Umbilical cord (tissue), 2 donors: ENCODE results near the genes FADS3 and BEST1.

- RAMPAGE, long total RNA: no peak
These were observed 4.2 kb downstream of the MYRF start for GRCh38 chr11:61756403-61757204.

DNA sequence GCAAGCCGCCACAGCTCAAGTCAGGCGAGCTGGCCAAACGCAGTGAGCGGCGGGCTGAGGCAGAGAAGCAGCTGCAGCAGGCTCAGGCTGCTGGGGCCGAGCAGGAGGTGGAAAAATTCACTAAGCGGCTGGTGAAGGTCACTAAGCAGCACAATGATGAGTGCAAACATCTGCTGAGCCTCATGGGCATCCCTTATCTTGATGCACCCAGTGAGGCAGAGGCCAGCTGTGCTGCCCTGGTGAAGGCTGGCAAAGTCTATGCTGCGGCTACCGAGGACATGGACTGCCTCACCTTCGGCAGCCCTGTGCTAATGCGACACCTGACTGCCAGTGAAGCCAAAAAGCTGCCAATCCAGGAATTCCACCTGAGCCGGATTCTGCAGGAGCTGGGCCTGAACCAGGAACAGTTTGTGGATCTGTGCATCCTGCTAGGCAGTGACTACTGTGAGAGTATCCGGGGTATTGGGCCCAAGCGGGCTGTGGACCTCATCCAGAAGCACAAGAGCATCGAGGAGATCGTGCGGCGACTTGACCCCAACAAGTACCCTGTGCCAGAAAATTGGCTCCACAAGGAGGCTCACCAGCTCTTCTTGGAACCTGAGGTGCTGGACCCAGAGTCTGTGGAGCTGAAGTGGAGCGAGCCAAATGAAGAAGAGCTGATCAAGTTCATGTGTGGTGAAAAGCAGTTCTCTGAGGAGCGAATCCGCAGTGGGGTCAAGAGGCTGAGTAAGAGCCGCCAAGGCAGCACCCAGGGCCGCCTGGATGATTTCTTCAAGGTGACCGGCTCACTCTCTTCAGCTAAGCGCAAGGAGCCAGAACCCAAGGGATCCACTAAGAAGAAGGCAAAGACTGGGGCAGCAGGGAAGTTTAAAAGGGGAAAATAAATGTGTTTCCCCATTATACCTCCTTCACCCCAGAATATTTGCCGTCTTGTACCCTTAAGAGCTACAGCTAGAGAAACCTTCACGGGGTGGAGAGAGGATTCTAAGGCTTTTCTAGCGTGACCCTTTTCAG is 3.2 kb downstream of the FEN1 start:
- RAMPAGE, long total RNA: no peak

DNA sequence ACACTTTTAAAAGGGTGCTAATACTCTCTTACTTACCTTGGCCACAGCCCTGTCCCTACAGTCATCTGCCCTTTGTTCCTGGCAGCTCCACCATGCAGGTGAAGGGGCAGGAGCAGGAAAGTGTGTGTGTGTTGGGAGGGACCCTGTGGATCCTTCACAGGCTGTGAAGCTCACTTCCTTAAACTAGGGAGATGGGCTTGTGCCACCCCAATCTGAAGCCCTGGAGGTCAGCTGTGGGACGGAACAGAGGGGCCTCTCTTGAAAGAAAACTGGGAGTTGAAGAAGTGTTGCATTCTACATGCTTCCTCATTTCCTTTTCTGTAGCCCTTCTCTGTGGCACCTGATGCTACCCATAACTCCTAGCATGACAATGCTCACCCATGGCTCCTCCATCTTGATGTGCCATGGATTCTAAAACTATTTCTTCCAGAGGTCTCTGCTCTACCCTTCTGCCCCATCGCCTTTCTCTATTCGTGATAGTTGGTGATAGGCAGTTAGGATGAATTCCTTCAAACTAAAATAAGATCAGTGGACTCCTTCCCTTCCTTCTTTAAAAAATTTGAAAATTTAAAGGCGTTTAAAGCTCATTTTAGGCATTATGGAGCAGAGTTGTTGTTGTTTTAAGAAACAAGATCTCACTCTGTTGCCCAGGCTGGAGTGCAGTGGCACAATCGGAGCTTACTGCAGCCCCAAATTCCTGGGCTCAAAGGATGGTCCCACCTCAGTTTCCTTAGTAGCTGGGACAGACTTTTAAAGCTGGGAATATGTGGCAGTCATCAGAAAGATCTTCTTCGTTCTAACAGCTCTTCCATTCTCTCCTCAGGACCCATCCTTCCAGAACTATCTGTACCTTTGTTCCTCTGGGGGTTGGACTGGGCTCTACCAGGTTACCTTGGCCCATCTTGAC is 11.4 kb downstream of the FADS1 start:
- RAMPAGE, long total RNA: no peak

DNA sequence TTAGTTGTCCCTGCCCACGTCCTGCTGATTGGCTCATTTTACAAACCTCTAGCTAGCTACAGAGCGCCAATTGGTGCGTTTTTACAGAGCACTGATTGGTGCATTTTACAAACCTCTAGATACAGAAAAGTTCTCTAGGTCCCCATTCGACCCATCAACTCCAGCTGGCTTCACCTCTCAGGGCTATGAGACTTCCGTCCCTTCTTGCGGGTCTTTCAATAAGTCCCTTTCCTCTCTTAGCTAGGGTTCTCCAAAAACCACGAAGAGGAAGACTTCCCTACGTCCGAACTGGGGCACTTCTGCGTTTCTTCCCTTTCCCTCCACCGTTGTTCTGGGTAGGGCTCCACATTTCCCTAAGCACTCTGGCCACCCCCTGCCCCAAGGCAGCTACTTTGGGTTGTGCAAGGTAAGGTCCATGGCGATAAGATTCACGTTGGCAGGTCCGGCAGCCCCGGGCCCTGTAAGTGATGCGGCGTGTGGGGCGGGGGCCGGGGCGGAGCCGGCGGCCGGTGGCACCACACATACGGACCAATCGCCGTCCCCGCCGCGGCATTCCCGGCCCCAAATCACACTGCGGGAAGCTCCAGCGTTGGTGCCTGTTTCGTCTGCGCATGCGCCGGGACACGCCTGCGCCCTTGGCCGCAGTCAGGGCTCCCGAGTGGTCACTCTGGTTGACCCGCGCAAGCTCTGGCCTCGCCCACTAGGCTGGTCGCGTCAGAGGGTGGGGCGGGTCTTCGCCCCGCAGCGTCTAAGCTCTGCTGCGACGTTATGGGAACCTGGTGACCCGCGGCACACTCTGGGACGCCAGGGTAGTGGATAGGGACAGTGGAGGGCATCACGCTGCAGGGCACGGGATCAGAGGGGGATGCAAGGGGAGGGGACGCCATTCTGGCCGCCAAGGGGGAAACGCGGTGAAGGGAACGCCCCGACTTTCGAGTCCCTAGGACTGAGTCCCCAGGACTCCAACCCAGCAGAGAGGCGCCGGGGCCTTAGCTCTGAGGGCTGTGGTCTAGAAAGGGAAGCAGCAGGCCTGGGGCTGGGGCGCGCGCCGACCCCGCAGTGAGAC is 1.8 kb downstream of the FADS1 start:
- RAMPAGE, long total RNA: no peak

DNA sequence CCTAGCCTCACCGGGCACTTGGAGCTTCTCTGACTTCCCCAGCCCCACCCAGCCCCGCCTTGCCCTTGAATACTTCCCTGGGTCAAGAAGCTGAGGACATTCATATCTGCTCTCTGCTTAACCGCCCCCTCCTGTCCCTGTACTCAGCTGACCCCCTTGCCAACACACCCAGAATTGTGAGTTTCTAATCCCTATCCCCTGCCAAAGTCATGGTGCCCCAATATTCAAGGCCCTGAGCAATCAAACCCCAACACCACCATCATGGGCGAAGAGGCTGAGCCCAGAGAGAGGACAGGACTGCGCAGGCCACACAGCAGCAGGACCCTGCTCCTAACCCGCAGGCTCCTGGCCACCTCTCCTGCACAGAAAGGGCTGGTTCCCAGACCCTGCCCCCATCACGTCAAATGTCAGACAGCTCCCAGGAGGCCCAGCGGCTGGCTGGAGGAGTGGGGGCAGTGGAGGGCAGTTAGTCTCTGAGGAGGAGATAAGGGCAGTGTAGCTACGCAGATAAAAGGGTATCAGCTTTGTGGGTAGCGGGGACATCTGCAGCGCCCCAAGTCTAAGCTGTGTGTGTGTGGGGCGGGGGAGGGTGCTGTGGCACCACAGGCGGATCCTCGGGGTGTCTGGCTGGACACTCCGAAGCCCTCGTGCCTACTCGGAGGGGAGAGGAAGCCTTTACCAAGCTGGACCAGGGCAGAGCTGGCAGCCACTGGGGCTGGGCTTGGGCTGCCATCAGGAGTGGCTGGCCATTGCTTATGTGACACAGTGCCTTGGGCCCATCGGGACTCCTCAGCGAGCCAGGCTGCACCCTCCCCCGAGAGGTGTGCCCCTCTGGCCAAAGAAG is 21.6 kb downstream of the FADS3 start:
- RAMPAGE, long total RNA: no peak

- RAMPAGE, long total RNA: no peak
These were observed 11.1 kb downstream of the FADS3 start for GRCh38 chr11:61879731-61881107.

GRCh38 chr11:61881282-61881597 is 10.1 kb downstream of the FADS3 start:
- RAMPAGE, long total RNA: no peak

DNA sequence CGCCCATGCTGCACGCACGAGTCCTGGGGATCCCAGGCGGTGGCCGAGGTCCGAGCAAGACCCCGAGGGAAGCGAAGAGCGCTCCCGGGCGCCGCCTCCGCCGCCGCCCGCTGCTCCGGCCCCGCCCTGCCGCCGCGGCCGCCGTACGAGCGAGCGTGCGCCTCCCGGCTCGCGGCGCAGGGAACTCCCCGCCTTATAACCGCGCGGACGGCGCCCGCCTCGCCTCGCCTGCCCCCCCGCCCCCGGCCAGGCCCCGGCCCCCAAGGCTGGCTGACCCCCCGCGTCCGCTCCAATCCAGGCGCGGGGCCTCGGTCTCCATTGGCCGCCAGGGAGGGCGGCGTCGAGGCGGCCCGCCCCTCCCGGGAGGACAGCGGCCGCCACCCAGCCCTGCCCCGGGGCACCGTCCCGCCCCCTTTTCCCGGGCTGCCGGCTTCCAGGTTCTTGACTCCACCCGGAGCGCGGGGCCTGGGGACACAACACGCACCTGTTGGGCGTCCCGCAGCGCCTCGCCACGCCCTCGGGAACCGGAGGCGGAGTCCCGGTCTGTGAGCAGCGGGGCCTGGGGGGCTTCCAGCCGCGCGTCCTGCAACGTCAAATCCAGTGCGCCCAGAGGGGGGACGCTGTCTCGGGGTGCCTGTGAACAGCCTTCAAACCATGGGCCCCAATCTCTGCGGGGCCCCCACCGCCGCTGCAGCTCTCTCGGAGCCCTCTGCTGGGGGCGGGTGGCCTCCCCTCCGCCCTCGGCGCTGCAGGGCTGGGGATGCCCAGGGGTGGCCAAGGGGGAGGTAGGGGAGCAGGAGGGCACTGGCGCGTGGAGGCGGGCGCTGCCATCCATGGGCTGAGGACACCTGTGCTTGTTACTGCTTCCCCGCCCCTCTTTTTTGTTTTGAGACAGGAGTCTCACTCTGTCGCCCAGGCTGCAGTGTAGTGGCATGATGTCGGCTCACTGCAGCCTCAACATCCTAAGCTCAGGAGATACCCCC is at the start of gene FADS3:
TSS of gene FADS3 (minus strand) at position 171 of the 983 bp plus-strand sequence.
- RAMPAGE, long total RNA: no peak

DNA sequence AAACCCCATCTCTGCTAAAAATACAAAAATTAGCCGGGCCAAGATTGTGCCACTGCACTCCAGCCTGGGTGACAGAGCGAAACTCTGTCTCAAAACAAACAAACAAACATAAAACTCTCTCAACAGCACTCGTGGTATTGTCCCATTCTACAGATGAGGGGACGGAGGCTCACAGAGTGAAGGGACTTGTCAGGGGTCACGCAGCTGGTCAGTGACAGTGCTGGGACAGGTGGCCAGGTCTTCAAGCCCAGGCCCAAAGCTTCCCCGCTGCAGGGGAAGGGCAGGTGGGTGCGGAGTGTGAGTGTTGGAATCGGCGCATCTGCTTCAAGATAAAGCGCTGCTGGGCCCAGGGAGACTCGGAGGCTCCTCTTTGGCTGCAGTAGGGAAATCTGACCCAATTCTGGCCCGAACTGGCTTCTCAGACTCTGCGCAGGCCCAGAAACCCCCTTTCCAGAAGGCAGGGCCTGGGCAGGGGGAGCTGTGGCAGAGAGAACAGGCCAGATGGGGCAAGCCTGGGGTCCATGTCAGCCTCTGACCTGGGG is 7.4 kb downstream of the RAB3IL1 start:
- RAMPAGE, long total RNA: no peak

DNA sequence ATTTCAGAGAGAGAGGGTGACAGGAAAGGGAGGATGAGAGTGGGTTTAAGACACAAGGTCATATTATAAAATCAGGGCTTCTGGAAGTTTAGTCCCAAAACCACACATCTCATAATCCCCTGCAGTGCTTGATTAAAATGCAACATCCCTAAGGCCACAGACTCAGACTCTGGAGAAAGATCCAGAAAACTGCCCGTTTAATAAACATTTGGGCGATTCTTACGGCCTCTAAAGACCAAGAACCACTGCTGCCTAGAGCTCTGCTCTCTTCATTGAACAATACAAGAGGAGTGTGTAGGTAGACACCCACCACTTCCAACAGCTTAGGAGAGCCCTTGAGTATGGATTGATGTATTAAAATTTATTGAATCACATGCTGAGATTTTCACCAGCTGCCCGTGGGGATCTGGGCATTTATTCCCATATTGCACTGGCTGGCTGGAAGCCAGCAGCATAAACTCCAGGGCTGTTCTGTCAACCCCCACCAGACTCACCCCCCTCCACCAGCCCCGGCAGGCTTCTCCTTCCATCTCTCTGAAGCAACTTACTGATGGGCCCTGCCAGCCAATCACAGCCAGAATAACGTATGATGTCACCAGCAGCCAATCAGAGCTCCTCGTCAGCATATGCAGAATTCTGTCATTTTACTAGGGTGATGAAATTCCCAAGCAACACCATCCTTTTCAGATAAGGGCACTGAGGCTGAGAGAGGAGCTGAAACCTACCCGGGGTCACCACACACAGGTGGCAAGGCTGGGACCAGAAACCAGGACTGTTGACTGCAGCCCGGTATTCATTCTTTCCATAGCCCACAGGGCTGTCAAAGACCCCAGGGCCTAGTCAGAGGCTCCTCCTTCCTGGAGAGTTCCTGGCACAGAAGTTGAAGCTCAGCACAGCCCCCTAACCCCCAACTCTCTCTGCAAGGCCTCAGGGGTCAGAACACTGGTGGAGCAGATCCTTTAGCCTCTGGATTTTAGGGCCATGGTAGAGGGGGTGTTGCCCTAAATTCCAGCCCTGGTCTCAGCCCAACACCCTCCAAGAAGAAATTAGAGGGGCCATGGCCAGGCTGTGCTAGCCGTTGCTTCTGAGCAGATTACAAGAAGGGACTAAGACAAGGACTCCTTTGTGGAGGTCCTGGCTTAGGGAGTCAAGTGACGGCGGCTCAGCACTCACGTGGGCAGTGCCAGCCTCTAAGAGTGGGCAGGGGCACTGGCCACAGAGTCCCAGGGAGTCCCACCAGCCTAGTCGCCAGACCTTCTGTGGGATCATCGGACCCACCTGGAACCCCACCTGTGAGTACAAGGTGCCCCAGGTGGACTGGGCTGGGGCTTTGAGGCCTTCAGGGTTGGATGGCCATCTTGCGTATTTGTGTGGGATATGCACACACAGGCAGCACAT is at the start of gene BEST1:
TSS of gene BEST1 (plus strand) at position 1,216 of the 1,398 bp plus-strand sequence.
- RAMPAGE, long total RNA: no peak

DNA sequence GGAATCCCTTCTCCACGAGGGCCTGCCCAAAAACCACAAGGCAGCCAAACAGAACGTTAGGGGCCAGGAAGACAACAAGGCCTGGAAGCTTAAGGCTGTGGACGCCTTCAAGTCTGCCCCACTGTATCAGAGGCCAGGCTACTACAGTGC is 5.2 kb downstream of the FTH1 start:
- RAMPAGE, long total RNA: no peak

DNA sequence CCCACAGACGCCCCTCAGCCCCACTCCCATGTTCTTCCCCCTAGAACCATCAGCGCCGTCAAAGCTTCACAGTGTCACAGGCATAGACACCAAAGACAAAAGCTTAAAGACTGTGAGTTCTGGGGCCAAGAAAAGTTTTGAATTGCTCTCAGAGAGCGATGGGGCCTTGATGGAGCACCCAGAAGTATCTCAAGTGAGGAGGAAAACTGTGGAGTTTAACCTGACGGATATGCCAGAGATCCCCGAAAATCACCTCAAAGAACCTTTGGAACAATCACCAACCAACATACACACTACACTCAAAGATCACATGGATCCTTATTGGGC is 4.9 kb downstream of the FTH1 start:
- RAMPAGE, long total RNA: no peak

GRCh38 chr11:61980656-61981013 is 13.2 kb upstream of the FTH1 start:
- RAMPAGE, long total RNA: no peak

GRCh38 chr11:62341665-62342480 is 4.6 kb downstream of the ASRGL1 start:
- RAMPAGE, long total RNA: no peak

GRCh38 chr11:62400514-62401110 is 18.2 kb upstream of the SCGB1A1 start:
- RAMPAGE, long total RNA: no peak

DNA sequence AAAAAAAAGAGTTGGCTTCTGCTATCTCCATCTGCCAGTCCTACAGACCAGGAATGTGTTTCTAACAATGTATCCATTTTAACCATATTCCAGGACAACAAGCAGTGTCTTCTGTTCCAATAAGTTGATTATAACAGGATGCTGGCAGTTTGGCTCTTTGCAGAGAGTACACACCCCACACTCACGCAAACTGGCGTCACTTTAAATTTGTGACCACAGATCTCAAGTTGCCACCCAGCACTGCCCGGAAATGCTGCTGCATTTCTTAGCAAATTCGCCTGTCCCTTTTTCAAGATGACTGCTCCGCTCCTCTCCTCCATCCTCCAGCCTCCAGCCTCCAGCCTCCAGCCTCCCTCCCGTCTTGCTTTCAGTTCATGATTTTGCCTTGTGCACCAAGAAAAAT is 44.3 kb downstream of the SCGB1A1 start:
- RAMPAGE, long total RNA: no peak

DNA sequence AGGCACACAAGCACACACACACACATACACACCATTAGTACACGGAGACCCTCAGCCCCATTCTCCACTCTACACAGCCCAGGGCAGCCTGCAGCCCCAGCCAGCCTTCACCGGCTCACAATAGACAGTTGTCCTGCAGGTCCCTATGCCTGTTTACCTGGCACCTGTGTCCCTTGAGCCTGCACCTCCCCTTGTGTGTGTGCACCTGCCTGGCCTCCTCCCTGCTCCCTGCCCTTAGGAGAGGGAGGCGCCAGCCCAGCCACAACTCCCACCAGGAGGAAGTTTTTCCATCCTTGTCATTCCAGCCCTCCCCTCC is 4.5 kb downstream of the AHNAK start:
- RAMPAGE, long total RNA: no peak

DNA sequence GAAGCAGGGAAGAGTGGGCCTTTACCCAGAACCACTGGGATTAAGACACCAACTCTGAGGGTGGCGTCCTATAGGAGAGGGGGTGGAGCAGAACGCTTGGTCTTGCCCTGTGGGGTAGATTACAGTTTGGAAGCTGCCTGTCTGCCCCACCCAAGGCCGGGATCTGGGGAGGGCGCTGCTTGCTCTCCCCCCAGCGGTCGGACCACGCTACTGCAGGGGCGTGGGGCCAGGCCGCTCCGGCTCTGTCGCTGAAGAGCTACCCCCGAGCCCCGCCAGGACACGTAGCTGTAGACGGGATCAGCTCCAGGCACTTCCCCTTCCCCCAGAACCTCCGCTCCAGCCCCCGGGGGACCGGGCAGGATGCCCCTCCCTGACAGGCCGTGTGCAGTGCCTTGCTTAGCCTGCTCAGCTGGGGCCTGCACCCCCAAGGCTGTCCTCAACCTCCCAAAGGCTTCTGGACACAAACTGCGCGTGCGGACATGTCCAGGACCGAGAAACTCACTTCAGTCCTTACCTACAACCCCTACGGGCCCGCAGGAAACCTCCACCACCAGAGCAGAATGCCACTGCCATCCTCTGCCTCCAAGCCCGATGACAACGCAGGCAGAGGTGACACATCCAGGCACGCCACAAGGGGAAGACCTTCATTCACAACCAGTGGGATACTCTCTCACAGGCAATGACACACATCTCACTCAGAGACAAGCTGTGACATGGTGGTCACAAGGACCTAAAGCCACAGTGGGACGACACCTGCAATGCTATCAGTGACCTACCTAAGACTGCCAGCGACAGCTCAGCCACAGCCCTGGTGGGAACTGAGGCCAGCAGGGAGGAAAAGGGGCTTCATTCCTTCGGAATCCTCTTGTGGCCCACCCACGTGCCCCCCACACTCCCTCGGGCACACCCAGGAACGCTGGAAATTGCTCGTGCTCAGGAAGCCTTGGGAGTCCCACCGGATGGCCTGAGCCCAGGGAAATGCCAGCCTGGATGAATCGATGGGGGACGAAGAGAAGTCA is 3.5 kb downstream of the AHNAK start:
- RAMPAGE, long total RNA: no peak

GRCh38 chr11:62545490-62546203 is 959 bp downstream of the AHNAK start:
- RAMPAGE, long total RNA: no peak

DNA sequence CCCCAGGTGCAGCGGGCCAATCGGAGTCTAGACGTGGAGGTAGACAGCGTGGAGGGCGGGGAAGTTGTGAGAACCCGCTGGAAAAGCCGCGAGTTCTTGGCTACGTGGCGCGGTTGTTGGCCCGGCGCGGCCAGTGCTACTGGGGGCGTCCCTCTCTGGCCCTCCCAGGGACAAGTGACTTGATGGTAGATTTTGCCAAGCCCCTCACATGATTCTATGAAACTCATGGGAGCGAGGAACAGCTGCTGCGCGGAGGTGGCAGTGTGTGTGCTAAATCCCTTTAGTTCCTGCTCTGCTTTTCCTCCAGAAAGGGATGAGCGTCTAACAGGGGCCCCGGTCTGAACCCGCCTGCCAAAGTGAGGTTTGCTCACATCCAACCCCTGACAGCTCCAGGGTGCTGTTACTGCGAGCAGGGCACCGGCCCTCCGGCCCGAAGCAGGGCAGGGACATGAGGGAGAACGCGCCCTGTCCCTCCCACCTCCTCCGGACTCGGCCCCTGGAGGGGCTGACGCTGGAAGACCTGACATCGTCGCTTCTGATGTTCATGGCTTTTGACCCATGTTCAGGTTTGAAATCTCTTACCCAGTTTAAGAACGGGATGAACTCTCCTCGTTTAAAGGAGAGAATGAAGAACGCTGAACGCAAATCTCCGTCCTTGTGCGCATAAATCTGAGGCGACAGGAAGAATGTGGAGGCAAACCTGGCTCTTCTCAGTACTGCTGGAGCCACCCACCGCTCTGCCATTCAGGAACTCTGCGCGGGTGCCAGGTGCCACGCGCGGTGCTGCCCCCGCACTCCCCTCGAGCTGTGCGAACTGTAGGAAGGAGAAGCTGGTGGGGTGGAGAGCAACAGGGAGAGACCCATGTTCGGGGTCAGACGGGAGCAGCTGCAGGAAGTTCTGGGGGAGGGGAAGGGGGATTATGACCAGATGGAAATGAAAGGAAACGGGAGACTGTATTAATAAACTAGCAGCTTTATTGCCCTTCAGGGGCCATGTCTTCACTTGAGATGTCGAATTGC is 714 bp upstream of the EEF1G start:
- RAMPAGE, long total RNA: no peak